Measurements from ENCODE around the genes TMED7 and ARL14EPL.

GRCh38 chr5:113022351-113023233 is 46.0 kb downstream of the DCP2 start:
- PRO-cap, result no peak

GRCh38 chr5:113166792-113167400 is 190.3 kb downstream of the DCP2 start:
- PRO-cap, result no peak

DNA sequence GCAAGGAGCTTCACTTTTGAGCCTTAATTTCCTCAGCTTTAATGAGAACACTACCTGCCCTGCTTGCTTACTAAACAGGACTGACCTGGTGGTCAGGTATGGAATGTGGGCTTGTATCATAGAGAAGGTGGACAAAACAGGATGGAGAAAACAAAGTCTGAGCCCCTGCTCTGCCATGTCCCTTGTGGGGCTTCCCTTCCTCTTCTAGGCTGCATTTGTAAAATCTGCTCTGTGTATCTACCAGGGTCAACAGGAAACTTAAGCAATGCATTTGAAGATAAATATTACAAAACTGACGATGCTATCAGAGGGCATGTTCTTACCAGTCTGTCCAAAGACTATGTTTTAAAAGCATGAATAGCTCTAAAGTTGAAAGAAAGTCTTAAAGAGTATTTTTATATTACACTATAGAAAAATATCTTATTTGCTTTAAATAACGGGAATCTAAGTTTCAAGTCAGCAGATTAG is 228.7 kb downstream of the DCP2 start:
- PRO-cap, result no peak

- PRO-cap, result no peak
Observed at GRCh38 chr5:115455899-115456352, 88.6 kb downstream of the FEM1C start.

- PRO-cap, result no peak
Observed at GRCh38 chr5:115538455-115539338, 5.9 kb downstream of the FEM1C start.

DNA sequence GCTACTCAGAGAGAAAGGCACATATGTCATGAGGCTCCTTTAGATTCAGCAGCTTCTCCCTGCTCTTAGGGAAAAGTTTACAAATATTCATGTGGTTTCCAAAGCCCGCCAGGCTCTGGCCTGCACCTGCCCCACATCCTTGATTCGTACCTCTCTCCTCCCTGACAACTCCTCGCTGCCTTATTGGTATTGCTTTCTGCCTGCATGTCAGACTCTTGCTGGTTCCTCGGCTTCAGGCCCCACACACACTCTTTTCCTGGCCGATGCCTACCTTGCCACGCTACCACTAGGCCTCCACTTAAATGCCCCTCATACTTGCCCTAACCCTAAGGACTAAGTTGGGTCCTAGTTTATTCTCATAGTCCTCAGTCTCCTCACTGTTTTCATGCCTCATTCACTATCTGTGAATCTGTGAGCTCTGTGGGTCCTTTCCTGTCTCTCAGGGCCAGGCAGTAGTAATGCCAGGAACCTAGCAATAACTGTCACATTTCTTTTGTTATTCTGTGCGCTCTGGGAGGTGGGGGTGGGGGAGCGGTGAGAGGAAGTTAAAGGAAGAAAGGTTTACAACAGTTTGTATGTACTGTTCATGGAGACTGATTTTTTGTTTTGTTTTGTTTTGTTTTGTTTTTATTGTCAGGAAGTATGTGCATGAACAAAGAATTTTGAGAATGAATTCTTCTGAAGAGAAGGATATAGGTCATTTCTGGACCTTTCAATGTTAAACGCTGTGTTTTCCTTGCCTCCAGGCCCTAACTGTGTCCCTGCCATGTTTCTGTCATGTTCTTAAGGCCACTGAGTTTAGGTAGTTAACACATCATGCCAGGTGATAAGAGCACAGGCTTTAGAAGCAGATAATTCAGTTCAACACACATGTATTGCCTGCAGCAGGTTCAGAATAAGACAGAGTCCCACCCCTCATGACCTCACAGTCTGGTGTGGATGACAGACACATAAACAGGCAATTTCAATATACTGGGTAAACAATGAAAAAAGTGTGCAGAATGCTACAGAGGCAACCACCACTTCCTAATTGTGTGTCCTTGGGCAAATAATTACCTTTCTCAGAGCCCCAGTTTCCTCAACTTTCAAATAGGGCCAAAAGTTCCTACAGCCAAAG is 13.1 kb upstream of the FEM1C start:
- PRO-cap, result no peak

DNA sequence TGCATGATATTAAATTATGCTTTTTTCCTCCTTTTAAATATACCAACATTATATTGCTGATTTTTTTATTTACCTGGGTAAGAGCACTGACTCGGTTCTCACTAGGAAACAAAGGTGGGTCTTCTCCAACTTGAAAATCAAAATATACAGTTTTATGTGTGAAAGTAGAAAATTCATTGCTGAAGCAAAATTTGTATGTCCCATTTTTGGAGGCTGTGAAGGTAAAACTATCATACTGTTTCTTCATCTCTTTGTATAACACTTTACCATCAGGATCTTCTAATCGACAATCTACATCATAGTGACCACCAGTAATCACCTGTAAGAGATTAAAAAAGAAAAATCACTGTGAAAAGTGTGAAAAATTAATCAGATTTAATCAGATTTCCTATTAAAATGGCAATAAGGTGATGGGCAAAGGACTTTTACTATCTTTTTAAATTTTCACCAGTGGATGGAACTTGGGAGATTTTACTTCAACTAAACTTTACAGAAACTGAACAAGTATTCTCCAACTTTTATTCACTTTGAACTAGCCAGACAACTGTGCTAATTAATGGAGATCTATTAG is 5.4 kb downstream of the TMED7 start:
- PRO-cap, result no peak

DNA sequence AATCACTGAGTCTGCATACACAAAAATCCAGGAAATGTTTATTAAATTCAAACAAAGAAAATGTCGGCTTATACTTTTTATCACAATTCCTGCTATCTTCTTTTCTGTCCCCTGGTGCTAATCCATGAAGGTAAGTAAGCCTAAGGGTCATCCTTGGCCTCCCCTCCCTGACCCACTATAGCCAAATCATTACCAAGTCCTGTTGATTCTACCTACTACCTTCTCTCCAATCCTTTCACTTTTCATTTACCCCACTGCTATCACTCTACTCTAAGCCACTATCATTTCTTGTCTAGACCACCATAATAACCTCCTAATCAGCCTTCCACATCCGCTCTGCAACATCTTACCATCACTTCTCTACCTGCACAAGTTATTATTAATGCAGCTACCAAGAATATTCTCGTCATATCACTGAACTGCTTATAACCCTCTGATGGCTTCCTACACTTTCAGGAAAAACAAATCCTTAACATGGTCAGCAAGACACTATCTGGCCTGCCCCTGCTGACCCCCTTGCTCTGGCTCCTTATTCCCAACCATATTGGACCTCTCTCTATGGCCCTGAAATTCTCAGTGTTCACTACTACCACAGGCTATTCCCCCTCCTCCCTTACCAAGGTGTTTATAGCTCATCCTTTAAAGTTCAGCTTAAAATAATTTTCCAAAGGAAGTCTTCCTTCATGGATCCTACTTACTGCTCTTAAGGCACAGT is 1.6 kb downstream of the TMED7 start:
- PRO-cap, result no peak

DNA sequence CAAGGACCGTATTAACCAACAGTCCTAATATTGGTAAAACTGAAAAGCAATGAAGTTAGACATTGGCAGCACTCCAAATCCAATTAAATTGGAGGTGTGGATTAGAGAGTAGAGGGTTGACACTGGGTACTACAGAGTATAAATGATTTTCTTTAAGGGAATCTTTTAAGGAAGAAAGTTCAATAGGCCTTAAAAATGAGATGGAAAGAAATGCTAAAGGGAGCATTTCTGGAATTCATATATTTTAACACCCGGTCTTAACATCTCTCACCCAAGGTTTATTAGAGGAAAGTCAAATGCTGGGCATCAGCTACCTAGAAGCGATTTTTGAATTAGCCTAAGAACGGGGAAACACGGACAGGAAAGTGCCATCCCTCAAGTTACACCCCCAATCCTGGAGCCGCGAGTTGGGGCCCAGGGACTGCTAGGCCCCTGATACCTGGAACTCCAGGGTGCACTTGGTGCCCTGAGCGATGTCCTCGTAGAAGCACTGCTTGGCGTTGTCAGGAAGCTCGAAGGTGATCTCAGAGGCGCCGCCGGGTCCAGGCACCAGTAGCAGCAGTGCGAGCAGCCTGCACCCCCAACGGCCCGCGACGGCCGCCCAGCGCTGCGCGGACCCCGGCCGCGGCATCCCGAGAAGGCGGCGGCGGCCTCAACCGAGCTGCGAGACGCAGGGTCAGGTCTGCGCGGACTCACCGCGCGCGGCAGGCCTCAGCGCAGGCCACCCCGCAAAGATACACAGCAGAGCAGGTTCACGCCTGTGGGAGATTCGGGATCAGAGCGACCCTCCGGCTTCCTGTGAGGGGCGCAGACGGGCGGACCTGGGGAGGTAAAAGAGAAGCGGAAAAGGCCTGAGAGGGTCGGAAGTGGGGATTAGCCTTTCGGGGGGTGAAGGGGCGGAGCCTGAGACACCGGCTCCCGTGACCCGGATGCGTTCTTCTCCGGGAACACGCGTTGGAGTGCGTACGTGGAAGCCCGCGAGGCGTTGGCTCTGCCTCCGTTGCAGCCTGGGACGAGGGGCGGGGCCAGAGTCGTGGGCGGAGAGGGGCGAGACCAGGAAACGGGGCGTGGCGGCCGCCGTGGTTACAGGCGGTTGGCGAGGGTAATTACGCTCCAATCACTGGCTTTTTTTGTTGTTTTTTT is at the start of gene TMED7:
TSS of gene TMED7 (minus strand) at position 875 of the 1,143 bp plus-strand sequence.
- PRO-cap, result bidirectional peak, plus-strand start outside the sequence, minus-strand start at position 961 of the sequence

DNA sequence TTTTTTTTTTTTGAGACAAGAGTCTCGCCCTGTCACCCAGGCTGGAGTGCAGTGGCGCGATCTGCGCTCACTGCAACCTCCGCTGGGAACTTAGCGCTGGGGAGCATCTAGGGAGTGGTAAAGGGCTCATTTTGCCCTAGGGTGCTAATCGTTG is 346 bp upstream of the TMED7 start:
- PRO-cap, result bidirectional peak, plus-strand start at position 46 of the sequence, minus-strand start outside the sequence

GRCh38 chr5:115735016-115735580 is 81.4 kb downstream of the CDO1 start:
- PRO-cap, result no peak

DNA sequence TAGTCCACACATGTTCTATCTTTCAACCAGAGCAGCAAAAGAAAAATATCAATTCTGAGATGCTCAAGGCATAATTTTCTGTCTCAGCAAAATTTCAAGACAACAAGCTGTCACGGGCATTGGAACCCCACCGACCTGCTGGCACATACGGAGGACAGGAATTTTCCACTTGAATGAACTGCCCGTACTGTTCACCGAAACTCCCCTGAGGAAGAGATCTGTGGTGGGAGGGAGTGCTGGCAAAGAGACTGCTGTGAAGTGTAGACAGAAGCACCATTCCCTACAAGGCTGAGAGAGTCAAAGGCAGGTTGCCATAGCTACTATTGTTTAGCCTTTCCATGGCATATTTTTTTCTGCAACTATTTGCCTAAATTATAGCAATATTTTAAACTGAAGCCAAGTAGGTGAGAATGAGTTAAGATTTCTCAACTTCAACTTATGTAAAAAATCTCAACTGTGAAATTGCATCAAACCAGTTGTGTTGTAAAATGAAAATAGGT is 80.8 kb downstream of the CDO1 start:
- PRO-cap, result no peak

DNA sequence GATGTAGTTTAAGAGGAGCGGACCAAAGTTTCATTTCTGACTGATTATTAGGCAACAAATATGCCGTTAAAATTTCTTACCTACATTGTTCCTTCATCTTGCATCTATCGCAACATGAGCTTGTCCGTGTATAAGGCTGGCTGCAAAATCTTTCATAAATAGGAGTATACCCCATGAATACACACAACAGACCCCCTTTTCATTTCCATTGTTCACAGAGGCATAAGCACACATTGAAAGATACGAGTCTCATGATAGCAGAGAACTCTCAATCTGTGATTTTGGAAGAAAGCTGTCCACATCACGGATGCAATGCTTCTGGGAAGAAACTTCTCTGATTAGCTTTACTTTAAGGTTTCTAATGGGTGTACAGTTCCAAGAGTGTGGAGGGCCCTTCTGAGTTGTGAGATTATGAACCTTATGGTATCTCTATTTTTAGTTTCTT is 76.8 kb downstream of the CDO1 start:
- PRO-cap, result no peak

DNA sequence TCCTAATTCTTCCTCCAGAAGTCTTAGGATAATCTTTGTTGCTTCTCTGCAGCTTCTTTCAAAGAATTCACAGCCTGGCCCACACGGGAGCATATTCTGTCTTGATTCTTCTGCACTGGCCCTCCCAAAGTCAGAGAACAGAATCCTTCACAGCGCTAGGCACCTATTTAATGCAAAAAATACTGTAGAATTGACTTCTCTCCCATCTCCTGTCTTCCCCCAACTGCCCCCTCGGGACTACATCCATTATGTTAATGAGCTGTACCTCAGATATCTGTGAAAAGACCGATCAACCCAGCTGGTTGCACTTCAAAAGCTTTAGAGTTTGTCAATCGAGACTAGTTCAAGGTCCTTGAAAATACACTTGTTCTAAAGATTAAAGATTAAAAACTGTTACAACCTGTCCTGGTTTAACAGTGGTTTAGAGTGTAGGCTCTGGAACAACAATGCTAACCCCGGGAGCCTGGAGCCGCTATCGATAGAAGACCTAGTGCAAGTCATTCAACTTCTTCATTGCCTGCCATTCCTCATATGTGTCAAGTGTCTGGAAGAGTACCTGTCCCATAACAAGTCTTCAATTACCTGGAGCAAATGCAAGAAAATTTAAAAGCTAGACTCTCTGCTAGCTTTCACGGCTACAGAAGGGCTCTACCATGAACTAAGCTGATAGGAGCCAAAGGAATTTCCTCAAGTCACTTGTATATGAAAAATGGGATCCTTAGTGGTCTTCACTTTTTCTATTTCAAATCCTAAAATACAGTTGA is 2.0 kb downstream of the CDO1 start:
- PRO-cap, result no peak

DNA sequence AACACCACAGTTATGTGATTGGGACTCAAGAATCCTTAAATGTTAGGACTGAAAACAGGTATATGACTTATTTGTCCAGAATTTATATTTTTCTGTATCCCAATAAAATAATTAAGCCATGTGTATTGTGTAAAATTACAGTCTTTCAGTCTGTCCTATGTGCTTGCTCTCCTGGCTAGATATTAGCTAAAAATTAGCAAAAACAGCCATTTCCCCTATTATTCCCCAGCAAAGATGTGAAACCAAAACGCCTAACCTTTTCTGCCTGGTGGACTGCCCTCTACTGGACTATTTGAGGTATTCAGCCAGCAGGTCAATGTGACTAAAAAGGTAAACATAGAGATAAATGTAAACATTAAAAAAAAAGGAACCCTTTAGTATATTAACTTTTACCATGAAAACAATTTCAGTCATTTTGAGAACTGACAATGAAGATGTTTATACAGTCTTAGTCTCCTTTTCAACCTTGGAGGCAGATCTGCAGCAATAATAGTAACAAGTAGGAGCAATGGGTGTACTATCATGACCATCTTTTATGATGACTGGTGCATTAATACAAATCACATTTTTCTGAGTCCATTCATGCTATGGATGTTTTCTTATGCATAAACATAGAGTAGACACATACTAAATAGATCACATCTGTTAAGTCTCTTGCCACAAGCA is 10.2 kb downstream of the ATG12 start:
- PRO-cap, result no peak

GRCh38 chr5:116032273-116032666 is at the start of gene ARL14EPL:
TSS of gene ARL14EPL (plus strand) at chr5:116032472.
- PRO-cap, result no peak

GRCh38 chr5:116083944-116084703 is 701 bp upstream of the COMMD10 start:
- PRO-cap, result no peak

- PRO-cap, result no peak
Observed at GRCh38 chr5:116544270-116544923, 30.2 kb downstream of the SEMA6A start.

GRCh38 chr5:116558876-116559772 is 15.5 kb downstream of the SEMA6A start:
- PRO-cap, result no peak

- PRO-cap, result bidirectional peak, plus-strand start at chr5:116576369, minus-strand start at chr5:116576163
Observed at GRCh38 chr5:116576101-116576798, 1.6 kb upstream of the SEMA6A start.

All from Metastatic Pancreatic Carcinoma in the Ovary (tissue), 1 donor.